Cerebellum (tissue), 5 donors: ENCODE measurements around a stretch of chr2.

GRCh38 chr2:20168352-20168642 is 56.6 kb downstream of the SDC1 start:
- PRO-cap, 3 experiments: no peak in any of the 3 experiments
- RAMPAGE, long total RNA: no peak

- PRO-cap, 3 experiments: no peak in any of the 3 experiments
- RAMPAGE, long total RNA: no peak
Measured at GRCh38 chr2:20209114-20209817, 15.7 kb downstream of the SDC1 start.

DNA sequence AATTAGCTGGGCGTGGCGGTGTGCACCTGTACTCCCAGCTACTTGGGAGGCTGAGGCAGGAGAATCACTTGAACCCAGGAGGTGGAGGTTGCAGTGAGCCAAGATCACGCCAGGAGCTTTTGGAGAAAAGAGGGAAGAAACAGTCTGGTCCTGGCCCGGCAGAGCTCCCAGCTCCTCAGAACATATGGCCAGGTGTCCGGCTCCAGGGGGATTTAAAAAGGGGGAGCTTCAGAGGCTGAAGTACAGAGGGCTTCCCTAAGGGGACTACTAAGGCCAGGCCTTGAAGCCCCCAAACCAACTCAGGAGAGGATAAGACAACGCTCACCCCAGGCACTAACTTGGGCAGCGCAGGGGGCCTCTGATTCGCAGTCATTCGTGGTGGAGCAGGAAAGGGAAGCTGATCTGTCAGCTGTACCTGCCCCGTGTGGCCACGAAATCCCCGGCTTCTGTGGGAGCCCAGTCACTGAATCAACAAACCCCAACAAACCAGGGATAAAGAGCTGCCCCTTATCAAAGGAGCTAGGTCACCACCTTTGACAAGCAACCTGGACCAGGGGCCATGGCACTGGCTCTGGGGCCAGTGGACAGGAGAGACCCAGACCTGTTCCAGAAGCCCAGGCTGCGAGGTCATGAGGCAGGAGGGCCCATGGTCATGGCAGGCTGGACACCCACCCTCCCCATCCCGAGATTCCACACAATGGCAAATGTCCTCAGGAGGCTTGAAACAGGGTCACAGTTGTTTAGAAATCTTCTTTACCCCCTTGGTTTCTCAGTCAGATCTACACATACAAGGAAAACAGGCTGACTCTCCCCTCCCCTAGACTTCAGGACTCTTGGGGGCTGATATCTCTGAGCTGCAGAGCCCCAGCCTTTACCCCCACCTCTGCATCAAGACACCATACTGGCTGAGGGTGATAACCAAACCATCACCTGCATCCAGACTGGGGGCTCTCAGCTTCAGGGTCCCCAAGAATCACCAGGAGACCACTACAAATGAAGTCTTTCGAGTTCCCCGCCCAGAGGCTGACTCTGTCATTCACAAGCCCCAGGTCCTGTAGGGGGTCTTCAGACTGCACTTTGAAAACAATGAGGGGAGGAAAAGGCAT is 14.4 kb downstream of the SDC1 start:
- PRO-cap, 3 experiments: no peak in any of the 3 experiments
- RAMPAGE, long total RNA: no peak

DNA sequence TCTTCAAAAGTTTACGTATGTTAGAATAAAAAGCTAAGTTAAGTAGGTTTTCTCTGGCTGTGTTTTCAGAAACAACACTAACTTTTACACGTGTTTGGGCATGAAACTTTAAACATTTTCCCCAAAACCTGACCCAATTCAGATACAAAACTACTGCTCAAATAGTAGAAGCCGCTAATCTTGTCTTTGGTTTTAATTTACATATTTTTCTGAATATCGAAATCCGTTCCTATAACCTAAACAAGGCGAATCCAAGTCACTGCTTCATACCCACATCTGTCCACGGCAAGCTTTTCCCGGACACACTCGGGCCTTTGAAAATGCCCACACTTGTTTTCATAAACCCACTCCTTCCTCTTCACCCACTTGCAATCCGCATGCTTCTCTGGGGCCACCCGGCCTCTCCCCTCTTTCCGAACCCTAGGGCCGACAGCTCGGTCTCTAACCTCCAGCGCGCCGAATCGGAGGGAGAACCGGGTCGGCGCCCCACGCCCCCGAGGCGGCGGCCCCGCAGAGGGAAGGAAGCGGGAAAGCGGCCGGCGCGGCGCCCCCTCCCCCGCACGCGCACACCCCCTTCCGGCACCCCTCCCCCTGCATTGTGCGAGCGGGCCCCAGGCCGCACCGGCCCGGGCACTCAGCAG is 685 bp downstream of the PUM2 start:
- PRO-cap, 3 experiments: peak in 1 of 3 experiments; most common plus-strand start position 596 of the sequence (in 1)
- RAMPAGE, long total RNA: no peak

- PRO-cap, 3 experiments: peak in 1 of 3 experiments; most common plus-strand start chr2:20351483 (in 1); most common minus-strand start chr2:20351349 (in 1)
- RAMPAGE, long total RNA: no peak
Measured at GRCh38 chr2:20351221-20351924, 729 bp upstream of the PUM2 start.

- PRO-cap, 3 experiments: no peak in any of the 3 experiments
- RAMPAGE, long total RNA: no peak
Measured at GRCh38 chr2:20370209-20370708, 19.6 kb upstream of the PUM2 start.

GRCh38 chr2:20424647-20425481 is 22.0 kb upstream of the RHOB start:
- PRO-cap, 3 experiments: no peak in any of the 3 experiments
- RAMPAGE, long total RNA: no peak

- PRO-cap, 3 experiments: no peak in any of the 3 experiments
- RAMPAGE, long total RNA: no peak
Measured at GRCh38 chr2:20429546-20429891, 17.4 kb upstream of the RHOB start.

- PRO-cap, 3 experiments: no peak in any of the 3 experiments
- RAMPAGE, long total RNA: no peak
Measured at GRCh38 chr2:20458720-20459203, 11.9 kb downstream of the RHOB start.

- PRO-cap, 3 experiments: no peak in any of the 3 experiments
- RAMPAGE, long total RNA: no peak
Measured at GRCh38 chr2:20586210-20586719, 64.6 kb downstream of the HS1BP3 start.

- PRO-cap, 3 experiments: no peak in any of the 3 experiments
- RAMPAGE, long total RNA: no peak
Measured at GRCh38 chr2:20622774-20623139, 28.1 kb downstream of the HS1BP3 start.

- PRO-cap, 3 experiments: no peak in any of the 3 experiments
- RAMPAGE, long total RNA: no peak
Measured at GRCh38 chr2:20625478-20625903, 25.4 kb downstream of the HS1BP3 start.

GRCh38 chr2:20635614-20636165 is 15.2 kb downstream of the HS1BP3 start:
- PRO-cap, 3 experiments: no peak in any of the 3 experiments
- RAMPAGE, long total RNA: no peak

- PRO-cap, 3 experiments: no peak in any of the 3 experiments
- RAMPAGE, long total RNA: no peak
Measured at GRCh38 chr2:20638909-20639427, 11.9 kb downstream of the HS1BP3 start.

DNA sequence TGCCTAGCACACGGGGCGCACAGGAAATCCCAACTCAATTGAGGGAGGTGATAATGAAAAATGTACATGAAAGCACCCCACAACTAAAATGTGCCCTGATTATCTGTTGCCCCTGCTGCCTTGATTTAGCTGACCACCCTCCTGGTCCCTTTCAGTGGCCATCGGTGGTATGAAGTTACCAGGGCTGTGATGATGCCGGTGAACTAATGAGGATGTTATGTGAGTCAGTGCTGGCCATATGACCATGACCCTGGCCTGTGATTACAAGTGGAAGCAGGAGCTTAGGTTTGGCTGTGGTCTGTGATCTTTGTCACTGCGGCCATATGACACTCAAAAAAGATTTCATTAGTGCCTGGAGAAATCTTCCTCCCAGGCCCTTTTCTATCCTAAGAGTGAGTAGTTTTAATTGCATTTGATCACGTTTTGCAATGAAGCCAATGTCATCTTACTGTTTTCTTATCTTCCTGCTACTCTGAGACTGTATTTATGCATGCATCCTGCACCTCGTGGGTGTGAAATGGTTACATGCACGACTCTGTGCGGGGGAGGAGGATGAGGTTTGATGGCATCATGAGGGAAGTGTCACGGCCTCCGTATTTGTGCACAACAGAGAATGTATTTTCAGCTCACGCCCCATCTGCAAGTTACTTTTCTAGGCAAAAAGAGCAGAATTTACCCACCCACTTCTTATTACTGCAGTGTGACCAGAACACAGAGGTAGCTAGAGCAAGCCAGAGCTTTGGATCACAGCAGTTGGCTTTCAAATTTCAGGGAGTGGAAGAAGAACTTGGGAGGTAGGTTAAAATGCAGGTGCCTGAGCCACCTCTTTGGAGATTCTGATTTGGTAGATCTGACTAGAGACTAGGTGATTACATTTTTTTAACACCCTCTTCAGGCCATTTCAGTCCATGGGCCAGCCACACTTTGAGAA is 145.0 kb downstream of the TDRD15 start:
- PRO-cap, 3 experiments: no peak in any of the 3 experiments
- RAMPAGE, long total RNA: no peak

DNA sequence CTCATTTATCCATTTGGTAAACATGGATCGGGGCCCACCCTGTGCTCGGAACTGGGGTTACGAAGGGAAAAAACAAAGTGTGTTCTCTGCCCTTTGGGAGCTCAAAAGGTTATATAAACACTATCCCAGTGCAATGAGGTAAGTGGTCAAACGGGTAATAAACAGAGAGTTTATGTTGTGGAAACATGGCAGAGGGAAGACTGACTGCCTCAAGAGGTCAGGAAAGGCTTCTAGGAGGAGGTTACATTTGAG is 299.2 kb downstream of the TDRD15 start:
- PRO-cap, 3 experiments: no peak in any of the 3 experiments
- RAMPAGE, long total RNA: no peak

GRCh38 chr2:21960989-21961314 is 837.2 kb downstream of the TDRD15 start:
- PRO-cap, 3 experiments: no peak in any of the 3 experiments
- RAMPAGE, long total RNA: no peak

- PRO-cap, 3 experiments: no peak in any of the 3 experiments
- RAMPAGE, long total RNA: no peak
Measured at GRCh38 chr2:23268454-23268828, 116.5 kb upstream of the KLHL29 start.

- PRO-cap, 3 experiments: no peak in any of the 3 experiments
- RAMPAGE, long total RNA: no peak
Measured at GRCh38 chr2:23287311-23287621, 97.7 kb upstream of the KLHL29 start.

DNA sequence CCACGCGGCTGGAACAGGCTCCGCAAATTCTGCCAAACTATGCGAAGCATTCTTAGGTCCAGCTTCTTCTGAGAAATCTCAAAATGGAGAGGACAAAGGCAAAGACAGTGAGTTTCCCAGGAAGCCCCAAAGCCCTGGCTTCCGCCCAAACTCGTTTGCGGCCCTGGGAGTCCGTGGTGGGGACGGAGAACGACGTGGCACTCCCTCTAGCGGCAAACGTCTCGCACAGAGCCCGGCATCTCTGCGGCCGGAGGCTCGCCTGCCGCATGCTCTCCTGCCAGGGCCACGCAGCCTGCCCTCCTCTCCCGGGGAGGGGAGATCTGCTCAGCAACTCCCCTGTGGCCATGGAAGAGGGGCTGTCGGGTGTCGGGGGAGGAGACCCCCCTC is 33.5 kb upstream of the KLHL29 start:
- PRO-cap, 3 experiments: no peak in any of the 3 experiments
- RAMPAGE, long total RNA: no peak